Sciatic nerve (tissue), 1 donor: ENCODE results near the genes HACD4 and IFNA10.

GRCh38 chr9:19127897-19128675 lies 794 bp upstream of the PLIN2 start:
- PRO-cap: bidirectional peak, plus-strand start at chr9:19128169, minus-strand start at chr9:19128012; bidirectional peak, plus-strand start at chr9:19128404, minus-strand start at chr9:19128417

DNA sequence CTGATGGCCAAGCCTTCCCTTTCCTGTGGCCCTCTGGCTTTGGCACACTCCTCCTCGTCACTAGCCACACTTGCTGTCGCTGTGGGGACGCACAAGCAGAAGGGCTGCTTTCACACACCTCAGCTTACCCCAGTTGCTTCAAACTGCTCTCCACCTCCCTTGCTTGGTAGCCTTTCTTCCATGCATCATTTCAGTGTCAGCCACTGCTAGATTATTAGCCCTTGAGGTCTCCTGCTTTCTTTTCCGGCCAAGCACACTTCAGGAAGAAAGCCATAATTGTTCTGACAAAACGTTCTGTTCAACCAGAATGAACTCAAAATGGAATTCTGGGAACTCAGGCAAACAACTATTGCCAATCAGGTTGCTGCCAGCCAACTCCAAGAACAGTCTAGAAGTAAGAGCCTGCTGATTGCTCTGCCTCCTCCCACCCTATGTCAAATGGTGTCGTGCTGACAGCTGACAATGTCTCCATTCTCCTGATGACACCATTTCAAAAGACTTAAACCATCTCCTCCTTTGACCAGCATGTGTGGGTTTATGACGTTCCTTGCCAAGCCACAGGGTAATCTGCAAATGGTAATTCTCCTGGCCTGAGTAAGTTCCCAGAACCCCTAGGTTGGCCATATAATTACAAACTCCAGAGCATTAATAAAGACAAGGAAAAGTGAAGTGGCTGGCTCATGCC lies 21.8 kb upstream of the PLIN2 start:
- PRO-cap: no peak

DNA sequence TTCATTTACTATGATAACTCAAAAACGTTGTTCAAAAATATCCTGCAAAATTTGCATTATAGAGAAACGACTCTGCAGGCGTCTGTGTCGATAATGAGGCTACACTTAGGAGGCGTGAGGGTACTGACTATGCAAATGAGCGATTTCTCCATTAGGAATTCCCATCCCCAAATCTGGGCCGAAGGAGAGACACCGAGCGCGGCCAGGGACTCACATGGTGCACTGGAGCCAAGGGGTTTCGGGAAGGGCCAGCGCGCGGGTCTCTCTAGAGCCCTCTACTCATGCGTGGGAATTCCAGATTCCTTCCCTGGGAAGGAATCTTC lies 830 bp upstream of the DENND4C start:
- PRO-cap: no peak

DNA sequence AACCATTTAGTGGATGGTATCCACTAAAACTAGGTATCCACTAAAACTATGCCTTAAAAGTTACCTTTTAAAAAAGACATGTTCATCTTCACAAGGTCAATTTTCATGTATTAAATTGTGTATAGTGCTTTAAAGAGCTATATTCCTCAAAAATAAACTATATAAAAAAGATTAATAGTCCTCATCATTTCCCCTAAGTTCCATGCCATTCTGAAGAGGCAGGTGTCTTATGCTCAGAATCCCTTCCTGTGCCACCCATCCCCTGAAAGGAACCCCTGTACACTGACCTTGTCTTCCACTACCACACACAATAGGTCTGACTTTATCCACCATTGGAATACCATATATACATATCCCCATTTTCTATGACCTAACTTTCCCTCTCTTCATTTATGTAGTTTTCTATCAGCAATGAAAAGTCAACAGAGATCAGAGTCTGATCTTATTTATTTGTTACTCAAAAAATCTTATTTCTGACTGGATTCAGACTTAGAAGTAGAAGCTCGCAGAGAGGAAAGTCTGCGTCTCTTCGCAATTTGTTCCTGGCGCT lies 4.1 kb downstream of the RPS6 start:
- PRO-cap: no peak

- PRO-cap: no peak
These were observed 1.6 kb downstream of the RPS6 start for GRCh38 chr9:19378113-19379088.

DNA sequence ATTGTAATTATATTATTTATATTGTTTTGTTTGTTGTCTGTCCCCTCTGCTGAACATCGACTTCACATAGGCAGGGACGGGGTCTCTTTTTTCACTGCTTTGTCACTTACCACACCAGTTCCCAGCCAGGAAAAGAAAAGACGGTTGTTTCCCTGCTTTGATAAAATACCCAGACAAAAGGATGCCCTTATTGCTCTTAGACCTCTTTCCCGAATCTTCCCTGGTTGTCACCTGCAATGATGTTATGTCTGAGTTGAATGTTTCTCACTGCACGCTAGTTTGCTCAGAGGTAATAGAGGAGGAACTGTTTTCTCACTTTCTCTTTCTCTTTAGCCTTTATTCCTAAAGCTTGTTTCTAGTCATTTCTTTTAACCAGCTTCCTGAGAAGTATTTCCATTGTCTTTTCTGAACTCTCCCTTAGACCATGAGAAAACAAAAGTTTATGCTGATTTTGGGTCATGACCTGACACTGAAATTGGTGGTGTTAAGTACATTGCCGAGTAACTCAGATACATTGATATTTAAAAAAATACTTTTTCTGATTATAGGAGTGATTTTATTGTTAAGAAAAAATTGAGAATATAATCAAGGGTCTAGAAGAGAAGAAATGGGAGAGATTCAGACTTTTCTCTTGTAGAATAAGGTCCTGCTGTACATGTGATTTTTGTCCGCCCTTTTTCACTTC lies 33.0 kb downstream of the ACER2 start:
- PRO-cap: no peak

DNA sequence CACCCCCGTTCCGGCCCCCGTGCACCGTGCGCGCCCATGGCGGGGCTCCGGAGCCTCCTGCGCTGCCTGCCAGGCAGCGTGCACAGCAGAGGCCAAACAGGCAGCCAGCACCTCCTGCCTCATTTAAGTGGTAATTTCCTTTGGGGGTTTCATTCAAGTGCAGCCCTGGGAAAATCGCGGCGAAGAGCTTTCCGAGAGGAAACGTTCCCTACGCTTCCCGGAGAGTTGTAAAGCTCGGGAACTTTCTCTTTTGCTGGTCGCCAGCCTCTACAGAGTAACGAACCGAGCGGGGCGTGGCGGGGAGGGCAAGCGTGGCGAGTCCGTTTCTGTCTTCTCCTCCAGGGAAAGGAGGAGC lies 145.6 kb upstream of the SLC24A2 start:
- PRO-cap: no peak

DNA sequence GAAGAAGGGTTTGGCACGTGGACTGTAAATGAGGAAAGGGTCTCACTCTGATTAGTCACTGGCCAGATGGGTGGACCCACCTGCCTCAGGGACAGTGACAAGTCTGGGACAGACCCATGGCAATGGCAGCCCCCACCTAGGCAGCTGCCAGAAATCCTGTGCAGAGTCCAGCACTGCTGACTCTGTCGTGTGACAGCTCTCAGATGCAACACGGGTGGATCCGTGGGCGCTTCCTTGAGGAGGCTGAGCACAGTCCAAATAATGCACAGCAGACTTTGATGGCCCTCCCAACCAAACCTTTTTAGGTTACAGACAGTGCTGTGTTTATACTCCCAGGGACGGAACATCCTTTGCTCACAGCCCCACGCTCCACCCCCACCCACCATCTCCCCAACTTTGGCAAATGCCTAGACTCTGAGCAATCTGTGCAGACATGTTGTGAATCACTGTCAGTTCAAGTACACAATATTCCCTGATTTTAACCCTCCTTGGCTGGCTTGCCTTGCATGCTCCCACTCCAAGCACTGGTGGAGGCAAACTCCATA lies 324.7 kb downstream of the MLLT3 start:
- PRO-cap: no peak

DNA sequence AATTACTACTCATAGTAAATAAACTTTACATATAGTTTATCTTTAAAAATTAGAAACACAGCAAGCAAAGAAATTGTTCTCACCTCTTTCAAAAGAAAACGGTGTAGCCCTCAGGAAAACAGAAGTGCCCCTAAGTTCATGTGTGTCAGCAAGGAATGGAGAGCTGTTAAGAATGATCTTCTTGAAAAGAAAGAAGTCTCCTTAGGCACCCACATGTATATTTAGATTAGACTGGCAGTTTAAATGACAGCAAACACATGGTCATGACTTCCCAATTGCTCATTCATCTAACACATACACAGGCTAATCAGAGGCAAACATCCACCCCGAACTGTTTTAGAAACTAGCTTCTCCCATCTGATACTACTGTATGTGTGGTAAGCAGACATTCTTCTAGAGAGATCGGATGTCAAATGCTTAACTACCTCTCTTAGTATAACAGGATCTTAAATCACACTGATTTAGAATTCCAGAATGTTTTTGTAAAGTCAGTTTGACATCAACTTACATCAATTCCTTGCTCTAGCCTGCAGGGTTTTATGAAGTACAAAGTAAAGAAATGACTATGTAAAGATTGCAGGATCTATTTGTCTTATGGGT lies 239.9 kb downstream of the MLLT3 start:
- PRO-cap: no peak

DNA sequence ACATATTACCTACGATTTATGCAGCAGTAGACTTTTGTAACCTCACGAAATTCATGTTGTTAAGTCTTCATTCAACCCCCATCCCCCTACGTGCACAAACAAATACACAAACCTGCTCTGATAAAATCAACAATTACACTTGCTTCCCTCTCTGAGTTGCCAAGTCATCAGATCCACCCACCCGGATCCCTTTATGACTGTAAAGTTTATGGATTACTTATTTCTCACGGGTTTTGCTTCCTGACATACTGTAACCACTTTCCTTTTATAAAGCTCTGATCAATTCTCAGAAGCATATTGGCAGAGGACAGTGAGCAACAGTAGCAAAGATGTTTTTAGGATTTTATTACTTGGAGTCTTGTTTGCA lies 70.5 kb downstream of the MLLT3 start:
- PRO-cap: no peak

DNA sequence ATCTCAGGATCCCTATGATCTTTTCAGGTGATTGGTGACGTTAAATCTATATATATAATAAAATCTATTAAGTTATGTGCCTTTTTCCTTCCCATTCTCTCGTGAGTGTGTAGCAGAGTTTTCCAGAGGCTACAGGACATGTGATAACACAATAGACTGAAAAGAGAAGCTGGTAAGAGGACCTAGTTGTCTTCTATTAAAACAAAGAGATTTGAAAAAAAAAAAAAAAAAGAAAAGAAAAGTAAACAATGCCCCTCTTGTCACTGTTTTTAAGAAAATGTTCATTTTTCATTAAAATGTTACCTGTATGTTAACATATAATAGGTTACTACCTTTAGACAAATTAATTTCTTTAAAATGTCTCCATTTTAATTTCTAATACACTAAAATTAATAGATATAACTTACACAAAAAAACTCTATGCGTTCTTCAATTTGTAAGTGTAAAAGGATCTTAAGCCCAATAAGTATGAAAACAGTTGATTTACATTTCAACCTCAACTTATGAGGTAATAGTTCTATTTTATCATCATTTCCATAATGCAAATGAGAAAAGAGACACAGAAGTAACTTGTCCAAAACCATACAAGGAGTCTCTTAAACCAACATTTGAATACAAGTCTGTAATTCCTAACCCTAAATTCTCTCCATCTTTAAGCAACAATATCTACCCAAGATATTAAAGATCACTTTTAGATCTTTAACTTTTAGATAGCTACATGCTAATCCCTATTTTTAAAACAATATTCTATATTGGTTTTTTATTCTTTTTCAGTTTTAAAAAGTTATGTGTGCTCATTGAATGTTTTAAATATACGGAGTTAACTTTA lies 6.4 kb downstream of the MLLT3 start:
- PRO-cap: no peak

GRCh38 chr9:20658055-20659069 lies 25.7 kb upstream of the FOCAD start:
- PRO-cap: no peak

GRCh38 chr9:20726001-20726556 lies 42.0 kb downstream of the FOCAD start:
- PRO-cap: no peak

DNA sequence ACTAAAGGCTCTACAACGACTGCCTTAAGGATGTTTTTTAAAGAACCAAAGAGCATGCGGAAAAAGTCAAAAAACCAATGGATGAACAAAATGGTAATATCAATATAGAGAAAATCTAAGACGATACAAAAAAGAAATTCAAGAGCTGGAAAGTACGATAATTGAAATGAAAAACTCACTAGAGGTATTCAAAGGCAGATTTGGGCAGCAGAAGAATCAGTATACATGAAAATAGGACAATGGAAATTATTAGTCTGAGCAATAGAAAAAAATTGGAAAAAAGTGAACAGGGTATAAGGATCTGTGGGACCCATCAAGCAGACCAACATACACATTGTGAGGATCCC lies 30.3 kb downstream of the HACD4 start:
- PRO-cap: no peak

GRCh38 chr9:21030976-21031920 lies at the start of gene HACD4:
Gene HACD4 (minus strand): TSS chr9:21031640.
- PRO-cap: bidirectional peak, plus-strand start at chr9:21031531, minus-strand start at chr9:21031525; bidirectional peak, plus-strand start at chr9:21031735, minus-strand start at chr9:21031625

DNA sequence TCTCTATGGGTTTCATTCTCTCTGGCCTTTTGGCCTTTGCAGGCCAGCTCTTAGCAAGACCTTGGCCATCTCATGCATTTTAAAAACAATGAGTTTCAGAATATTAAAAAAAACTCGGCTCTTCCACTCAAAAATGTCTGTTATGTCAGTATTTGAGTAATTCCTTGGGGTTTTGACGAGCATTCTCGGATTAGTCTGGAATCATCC lies 2.3 kb upstream of the IFNB1 start:
- PRO-cap: no peak

- PRO-cap: no peak
These were observed at the start of gene IFNA10 for GRCh38 chr9:21206882-21207373. Gene IFNA10 (minus strand): TSS chr9:21207143.

DNA sequence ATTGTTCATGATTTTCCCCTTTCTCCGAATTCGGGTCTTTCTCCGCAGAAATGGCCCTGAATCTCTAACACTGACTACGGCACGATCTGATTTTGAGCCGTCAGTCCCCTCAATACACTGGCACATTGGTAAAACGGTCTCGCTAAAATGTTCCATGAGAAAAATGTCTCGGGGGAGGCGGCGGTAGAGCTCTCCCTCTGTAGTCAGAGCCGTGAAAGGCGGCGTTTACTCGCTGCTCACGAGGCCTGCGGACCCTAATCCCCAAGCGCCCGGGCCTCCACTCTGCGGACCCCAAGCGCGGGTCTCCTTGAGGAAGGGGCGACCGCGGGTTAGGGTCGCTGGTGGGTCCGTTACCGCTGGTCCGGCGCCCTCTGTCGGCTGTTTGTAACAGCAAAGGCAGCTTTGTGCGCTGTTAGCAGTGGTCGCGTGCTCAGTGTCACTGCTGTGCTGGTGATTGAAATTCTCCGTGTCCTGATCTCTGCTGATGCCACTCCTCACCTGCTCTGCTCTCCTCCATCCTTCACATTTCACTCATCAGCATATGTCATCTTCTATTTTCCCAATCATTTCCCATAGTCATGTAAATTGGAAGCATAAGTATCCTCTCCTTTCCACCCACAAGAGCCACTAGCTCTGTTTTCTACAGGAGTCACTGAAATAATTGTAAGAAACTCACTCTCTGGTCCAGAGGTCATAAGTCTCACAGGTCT lies 10.9 kb upstream of the IFNA2 start:
- PRO-cap: no peak

DNA sequence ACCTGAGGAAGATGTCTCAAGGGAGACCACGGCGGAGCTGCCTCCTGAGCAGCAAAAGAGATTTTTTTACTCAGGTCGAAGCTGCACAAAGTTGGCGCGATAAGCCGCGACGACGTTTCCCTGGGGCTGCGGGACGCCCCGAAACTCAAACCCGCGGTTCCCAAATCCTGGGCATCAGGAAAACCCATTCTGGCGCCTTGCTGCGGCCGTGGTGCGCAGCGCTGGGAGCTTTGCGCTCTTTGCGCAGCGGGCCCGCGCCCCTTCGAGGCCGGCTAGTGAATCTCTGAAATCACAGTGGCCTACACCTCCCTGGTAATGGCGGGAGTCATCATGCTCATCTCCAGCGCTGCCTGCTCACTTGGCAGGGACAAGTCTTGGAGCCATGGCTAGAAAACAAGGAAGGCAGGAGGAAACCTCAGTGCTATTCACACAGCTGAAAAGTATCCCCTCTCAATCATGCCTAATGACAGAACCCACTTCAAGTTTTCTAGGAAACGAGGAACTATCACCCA lies 6.1 kb upstream of the IFNA8 start:
- PRO-cap: unidirectional peak, plus-strand start at position 214 of the sequence

DNA sequence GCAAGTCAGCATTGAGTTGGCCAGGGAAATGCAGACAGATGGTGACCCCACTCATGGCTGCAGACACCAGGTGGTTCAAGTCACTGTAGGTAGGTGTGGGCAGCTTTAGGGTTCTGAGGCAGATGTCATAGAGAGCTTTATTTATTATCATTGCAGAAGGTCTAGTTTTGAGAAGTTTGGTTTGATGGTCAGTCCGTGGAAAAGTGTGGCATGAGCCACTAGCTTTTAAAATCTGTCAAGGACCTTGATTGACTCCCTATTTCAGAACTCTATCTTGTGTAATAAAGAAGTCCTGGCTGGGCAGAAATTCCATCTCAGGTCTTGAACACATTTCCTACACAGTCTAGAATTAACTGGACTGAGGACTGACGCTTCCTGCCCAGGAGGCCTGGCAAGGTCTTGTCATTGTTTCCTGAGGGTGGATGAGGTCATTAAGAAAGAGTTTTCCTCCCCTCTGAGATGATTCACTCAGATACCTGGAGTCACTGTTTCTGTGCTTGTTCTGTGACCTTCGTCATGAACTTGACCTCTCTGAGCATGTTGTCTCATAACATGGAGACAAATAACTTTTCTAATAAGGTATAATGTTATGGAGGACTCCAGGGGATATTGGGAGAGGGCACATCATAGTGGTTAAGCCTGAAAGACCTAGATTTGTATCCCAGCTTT lies 9.9 kb downstream of the MTAP start:
- PRO-cap: no peak